ENCODE data around the genes MKLN1 and PODXL.

DNA sequence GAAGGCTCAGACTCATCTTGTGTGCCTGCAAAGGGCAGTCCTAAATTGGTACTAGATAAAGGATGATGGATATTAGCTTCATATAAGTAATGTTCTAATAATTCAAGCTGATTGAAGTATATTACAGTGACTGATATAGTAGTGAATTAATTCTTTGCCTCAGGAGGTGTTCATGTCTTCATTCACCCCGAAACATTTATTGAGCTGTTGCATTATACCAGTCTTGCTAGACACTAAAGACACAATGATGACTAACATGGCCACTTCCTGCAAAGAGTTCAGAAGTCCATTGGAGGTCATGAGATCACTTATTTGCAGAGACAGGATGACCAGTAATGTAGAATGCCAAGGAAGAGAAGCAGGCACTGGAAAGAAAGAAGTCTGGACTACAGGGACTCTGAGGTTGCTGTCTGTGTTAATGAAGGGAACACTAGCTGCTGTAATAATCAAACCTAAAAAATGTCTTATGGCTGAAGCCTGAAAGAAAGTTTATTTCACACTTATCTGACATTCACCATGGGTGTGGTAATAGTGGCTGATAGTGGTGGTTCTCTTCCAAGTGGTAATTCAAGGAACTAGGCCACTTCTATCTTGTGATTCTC, 89.4 kb upstream of the MKLN1 start:
- RRBS: no CpG with 5 or more reads among the region's 1 CpG

GRCh38 chr7:131242580-131242981, 85.1 kb upstream of the MKLN1 start:
- RRBS: no CpG with 5 or more reads among the region's 6 CpGs

DNA sequence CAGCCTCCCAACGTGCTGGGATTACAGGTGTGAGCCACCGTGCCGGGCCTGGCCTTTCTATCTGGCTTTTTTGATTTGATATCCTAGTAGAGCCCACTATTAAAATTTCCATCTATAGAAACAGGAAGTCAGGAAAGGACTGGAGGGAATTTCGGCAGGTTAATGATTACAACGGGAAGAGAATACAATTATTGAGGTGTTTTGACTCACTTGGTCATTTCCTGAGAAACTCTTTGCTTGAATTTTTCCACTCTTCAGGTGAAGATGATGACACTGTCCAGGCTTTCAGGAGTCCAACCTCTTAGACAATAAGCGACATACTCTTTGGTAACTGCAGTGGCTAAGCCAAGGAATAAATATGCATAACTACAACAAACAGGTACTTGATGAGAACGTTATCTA, 1.1 kb upstream of the MKLN1 start:
- RRBS: no CpG with 5 or more reads among the region's 7 CpGs

- RRBS: 2% methylated on average over 25 of the region's 81 CpGs
Measured at GRCh38 chr7:131327551-131328517, at the start of gene MKLN1. TSS of gene MKLN1 (plus strand) at chr7:131327876.

DNA sequence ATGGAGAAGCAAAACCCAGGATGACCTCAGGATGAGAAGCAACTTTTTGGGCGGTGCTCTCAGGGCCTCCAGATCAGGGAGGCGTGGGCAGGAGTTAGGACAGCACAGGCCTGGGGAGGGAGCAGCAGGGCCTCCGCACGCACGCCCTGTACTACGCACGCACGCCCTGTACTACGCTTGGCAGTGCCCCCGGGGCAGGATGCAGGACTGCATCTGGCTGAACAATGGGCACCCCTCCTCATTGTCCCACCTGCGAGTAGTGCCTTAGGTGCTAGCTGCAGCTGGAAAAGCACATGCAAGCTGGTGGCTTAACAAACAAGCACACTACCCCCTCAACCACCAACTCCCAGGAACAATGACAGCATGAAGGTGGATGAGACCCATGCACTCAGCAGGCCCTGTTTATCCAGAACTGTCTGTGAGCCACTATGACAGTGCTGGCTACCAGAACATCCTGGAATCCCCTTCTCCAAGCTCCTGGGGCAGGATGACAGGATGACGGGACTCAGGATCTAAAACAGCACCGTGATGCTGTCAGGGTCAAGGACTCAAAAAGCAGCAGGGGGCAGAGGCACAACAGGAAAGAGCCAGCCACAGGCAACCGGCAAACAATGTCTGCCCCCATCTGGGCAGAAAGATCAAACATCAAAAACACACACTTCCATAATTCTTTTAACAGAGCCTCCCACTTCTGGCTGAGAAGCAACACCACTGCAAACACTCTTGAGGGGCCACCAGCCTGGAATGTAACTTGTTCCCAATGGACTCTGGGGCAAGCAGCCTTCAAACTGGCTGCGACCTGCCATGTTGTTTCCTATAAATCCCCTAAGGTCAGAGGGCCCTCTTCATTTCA, 11.7 kb downstream of the PODXL start:
- RRBS: no CpG with 5 or more reads among the region's 15 CpGs

GRCh38 chr7:131545916-131546450, 10.4 kb downstream of the PODXL start:
- RRBS: no CpG with 5 or more reads among the region's 8 CpGs

GRCh38 chr7:131555706-131556710, at the start of gene PODXL:
TSS of gene PODXL (minus strand) at chr7:131556628.
- RRBS: 2% methylated on average over 17 of the region's 107 CpGs

- RRBS: no CpG with 5 or more reads among the region's 3 CpGs
Measured at GRCh38 chr7:131604732-131605186, 48.3 kb upstream of the PODXL start.

- RRBS: no CpG with 5 or more reads among the region's 8 CpGs
Measured at GRCh38 chr7:131826934-131827401, 270.5 kb upstream of the PODXL start.

DNA sequence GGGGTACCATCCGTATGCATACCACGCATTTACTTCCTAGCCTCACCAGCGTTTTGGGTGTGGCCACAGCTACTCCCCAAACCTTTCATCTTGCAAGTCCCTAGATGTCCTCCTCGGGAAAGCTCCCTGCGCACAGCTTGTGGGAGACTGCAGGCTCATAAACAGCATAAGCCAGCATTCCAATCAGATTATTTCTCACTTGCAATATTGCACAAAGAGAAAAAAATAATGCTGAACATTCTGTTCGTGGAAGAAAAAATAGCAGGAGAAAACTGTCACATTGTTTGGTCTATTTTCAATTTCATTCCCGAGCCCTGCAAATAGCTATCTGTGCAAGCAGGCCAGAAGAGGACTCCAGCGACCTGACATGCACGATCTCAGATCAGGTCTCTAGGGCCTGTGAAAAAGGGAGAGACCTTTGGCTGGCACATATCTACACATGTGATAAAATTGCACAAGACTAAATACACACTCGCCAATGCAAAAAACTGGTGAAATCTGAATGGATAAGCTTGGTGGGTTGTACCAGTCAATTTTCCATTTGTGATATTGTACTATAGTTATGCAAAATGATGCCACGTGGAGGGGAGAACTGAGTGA, 175.5 kb downstream of the PLXNA4 start:
- RRBS: no CpG with 5 or more reads among the region's 11 CpGs

- RRBS: no CpG with 5 or more reads among the region's 7 CpGs
Measured at GRCh38 chr7:132485820-132486111, 90.5 kb downstream of the PLXNA4 start.

- RRBS: 3% methylated on average over 21 of the region's 61 CpGs
Measured at GRCh38 chr7:132577203-132577793, 1.0 kb upstream of the PLXNA4 start.

DNA sequence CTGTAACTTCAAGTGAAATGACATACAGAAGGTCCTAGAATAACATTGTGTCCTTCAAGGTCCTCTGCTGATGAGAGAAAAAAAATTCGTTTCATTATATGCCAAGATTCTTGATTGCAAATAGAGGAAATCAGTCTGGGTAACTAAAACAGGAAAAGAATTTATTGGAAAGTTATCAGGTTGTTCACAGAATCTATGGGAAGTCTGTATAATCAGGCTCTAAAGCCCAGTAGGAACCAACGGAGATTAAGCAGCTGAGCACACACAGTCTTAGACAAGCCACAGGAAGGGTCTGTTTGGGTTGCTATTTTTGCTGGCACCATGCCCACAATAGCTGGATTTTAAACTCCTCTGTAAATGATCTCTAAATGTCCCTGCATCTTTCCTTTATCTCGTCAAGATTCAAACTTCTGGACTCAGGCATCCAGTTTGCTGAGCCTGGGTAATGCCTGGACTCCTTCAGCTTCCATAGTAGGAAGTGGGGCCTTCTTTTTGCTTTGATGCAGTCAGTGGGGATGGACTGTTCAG, 57.6 kb downstream of the EXOC4 start:
- RRBS: no CpG with 5 or more reads among the region's 3 CpGs

DNA sequence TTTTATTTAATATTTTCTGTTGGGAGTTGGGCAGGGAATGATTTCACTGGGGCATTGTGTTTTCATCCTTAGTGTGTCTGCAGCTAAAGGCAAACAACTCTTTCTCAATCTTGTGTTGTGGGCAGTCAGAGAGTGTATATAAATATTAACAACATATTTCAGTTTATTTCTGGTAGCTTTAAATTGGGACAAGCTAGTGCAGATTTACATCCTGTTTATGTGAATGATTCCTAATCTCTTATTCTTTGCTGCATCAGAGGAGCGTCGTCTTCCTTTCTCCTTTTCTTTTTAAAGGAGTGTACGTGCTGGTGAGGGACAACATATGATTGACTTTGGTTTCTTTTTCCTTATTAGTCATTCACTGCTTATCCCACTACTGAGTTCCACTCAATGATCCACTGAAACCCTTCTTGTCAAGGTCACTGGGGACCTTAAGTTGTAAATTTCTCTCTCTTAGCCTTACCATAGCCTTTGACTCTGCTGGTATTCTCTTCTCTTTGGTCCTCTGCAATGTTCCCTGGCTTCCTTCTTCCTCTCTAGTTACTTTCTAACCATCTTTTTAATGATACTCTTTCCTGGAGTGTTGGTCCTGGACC, 116.2 kb downstream of the EXOC4 start:
- RRBS: no CpG with 5 or more reads among the region's 3 CpGs

GRCh38 chr7:134366434-134366889, 49.7 kb upstream of the SLC35B4 start:
- RRBS: no CpG with 5 or more reads among the region's 1 CpG

- RRBS: no CpG with 5 or more reads among the region's 2 CpGs
Measured at GRCh38 chr7:134374183-134374777, 57.5 kb upstream of the SLC35B4 start.

GRCh38 chr7:134442107-134442988, 16.6 kb downstream of the AKR1B1 start:
- RRBS: no CpG with 5 or more reads among the region's 4 CpGs

DNA sequence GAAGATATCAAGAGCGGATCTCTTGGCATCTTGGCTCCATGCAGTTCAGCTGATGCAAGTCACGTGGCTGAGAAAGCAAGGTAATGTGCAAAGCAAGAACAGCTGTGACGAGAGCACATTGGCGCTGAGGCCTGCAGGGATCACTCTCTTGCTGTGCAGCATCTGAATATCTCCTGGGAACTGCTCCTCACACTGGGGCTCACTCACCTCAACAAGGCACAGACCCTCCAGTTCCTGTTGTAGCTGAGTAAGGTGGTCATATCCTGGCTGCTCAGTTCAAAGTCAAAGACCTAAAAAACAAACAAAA, 13.9 kb downstream of the AKR1B1 start:
- RRBS: no CpG with 5 or more reads among the region's 4 CpGs

- RRBS: no CpG with 5 or more reads among the region's 1 CpG
Measured at GRCh38 chr7:134533509-134533841, 6.1 kb downstream of the AKR1B10 start.

Measured in CMK (cell line).